Spleen (tissue), 7 donors: ENCODE measurements around a stretch of chr3.

- PRO-cap, 4 experiments = no peak in any of the 4 experiments
- RAMPAGE, long total RNA, 4 experiments = no peak in any of the 4 experiments
These were observed 68.3 kb downstream of the HES1 start for GRCh38 chr3:194203873-194205106.

DNA sequence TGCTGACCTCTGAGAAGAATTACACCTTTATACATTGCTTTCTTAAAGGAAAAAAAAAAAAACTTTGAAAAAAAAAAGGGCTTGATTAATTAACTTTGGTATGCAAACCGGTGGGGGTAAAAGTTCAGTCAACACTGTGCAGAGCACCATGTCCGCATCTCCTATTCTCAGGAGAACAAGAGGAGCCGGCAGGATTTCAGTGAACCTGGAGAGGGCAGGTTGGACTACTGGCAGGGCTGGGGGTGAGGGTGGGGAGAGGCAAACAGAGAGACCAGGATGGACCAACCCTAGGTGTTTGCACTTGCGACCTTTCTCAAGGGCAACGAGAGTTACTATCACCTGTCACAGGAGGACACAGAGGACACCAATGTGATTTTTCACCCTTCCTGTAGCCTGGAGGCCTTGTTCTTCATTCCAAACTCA, 89.7 kb downstream of the CPN2 start:
- PRO-cap, 4 experiments = no peak in any of the 4 experiments
- RAMPAGE, long total RNA, 4 experiments = no peak in any of the 4 experiments

GRCh38 chr3:194321943-194323147, 28.8 kb downstream of the CPN2 start:
- PRO-cap, 4 experiments = no peak in any of the 4 experiments
- RAMPAGE, long total RNA, 4 experiments = no peak in any of the 4 experiments

GRCh38 chr3:194330423-194331190, 20.5 kb downstream of the CPN2 start:
- PRO-cap, 4 experiments = no peak in any of the 4 experiments
- RAMPAGE, long total RNA, 4 experiments = no peak in any of the 4 experiments

GRCh38 chr3:194476005-194476486, 10.8 kb downstream of the ATP13A3 start:
- PRO-cap, 4 experiments = no peak in any of the 4 experiments
- RAMPAGE, long total RNA, 4 experiments = no peak in any of the 4 experiments

- PRO-cap, 4 experiments = peak in 4 of 4 experiments; most common plus-strand start chr3:194486097 (in 4); most common minus-strand start chr3:194486417 (in 1)
- RAMPAGE, long total RNA, 4 experiments = start-site peak on the minus strand in 1 of 4 experiments, at chr3:194486318-194486626 at its widest, 6 reads per replicate
These were observed 735 bp downstream of the ATP13A3 start for GRCh38 chr3:194485863-194486670.

- PRO-cap, 4 experiments = peak in 2 of 4 experiments; most common plus-strand start chr3:194487773 (in 1); most common minus-strand start chr3:194487760 (in 1)
- RAMPAGE, long total RNA, 4 experiments = no peak in any of the 4 experiments
These were observed 1.1 kb upstream of the ATP13A3 start for GRCh38 chr3:194487721-194488387.

DNA sequence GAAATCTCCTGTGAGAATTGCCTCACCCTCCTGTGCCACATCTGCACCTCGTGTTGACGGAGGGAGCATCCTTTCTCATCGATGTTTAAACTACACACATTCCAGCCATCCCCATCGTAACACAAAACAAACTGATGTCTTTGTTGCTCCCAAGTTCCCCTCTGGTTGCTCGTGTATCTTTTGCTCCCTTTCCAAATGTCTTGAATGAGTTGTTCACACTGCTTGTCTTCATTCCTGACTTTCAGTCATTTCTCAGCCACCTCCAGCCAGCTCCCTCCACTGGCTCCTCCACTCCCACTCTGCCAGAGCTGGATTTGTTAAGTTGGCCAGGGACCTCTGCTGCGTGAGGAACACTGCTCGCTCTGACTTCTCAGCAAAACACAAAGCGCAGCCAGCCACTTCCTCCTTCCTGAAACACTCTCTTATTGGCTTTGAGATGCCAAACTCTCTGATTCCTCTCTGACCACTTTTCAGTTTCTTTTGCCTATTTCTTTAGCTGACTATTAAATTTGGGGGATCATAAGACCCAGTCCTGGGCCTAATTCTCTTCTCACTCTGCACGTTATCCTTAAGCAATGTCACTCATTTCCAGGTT, 53.7 kb upstream of the ATP13A3 start:
- PRO-cap, 4 experiments = peak in 1 of 4 experiments; most common minus-strand start position 301 of the sequence (in 1)
- RAMPAGE, long total RNA, 4 experiments = no peak in any of the 4 experiments

DNA sequence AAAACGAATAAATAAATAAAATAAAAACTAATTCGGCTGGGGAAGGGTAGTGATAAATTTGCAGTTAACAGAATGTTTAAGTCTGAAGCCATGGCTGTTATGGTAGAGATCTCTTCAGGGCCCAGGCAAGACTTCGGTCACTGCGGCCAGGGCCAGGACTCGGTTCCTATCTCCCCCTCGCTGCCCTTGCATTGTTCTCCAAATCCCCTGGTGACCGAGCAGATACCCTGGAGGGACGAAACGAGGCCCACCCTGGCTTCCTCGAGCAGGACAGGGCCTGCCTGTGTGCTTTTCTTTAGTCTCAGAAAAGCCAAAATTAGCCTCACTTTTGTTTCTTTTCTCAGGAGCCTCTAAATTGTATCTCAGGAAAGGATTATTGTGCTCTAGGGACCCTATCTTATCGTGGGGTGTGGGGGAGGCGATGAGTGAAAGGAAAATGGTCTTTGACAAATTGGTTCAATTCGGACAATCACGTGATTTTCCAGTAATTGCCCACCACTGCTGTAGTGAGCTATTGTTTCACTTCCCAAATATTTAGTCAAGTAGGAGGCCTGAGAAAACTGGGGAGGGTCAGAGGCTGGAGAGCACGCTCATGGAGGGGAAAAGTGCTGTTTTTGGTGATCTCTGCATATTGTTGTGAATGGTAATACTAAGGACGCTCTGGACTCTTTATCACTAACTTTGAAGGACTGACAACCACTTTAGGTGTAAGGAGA, 61.7 kb downstream of the TMEM44 start:
- PRO-cap, 4 experiments = peak in 3 of 4 experiments; most common plus-strand start position 567 of the sequence (in 3)
- RAMPAGE, long total RNA, 4 experiments = no peak in any of the 4 experiments

- PRO-cap, 4 experiments = peak in 4 of 4 experiments; most common plus-strand start chr3:194686852 (in 2); most common minus-strand start chr3:194686585 (in 1)
- RAMPAGE, long total RNA, 4 experiments = no peak in any of the 4 experiments
These were observed 962 bp downstream of the FAM43A start for GRCh38 chr3:194686523-194687167.

- PRO-cap, 4 experiments = peak in 4 of 4 experiments; most common plus-strand start chr3:194769448 (in 4)
- RAMPAGE, long total RNA, 4 experiments = no peak in any of the 4 experiments
These were observed 83.7 kb downstream of the FAM43A start for GRCh38 chr3:194769243-194769897.

DNA sequence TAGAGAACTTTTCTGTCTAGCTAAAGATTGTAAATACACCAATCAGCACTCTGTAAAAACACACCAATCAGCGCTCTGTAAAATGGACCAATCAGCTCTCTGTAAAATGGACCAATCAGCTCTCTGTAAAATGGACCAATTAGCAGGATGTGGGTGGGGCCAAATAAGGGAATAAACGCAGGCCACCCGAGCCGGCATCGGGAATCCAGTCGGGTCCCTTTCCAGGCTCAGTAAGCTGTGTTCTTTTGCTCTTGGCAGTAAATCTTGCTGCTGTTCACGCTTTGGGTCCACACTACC, 154.9 kb downstream of the FAM43A start:
- PRO-cap, 4 experiments = peak in 3 of 4 experiments; most common plus-strand start position 200 of the sequence (in 3)
- RAMPAGE, long total RNA, 4 experiments = no peak in any of the 4 experiments

DNA sequence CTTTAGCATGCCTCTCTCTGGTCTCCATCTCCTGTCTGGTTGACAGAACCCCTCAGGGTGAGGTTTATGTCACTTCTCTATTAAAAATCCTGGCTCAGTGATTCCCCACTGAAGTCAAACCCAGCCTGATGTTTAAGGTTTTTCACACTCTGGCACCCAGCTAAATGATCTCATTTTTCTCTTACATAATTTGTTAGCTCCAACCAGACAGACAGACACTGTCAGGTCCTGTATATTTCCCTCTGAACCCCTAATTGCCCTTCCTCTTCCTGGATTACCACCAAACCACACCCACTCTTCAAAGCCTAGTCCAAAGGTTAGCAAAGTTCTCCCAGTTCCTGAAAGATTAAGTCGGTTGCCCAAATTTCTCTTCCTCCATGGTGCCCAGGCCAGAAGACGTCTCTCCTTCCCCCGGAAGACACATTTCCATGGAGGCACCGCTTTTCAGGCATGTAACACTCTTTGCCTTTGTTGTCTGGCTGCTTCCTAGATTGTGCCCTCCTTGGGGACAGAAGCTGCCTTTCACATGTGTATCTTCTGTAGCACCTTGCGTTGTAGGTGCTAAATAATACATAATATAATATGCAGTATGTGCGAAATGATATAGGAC, 169.3 kb downstream of the FAM43A start:
- PRO-cap, 4 experiments = no peak in any of the 4 experiments
- RAMPAGE, long total RNA, 4 experiments = no peak in any of the 4 experiments

GRCh38 chr3:194871517-194872489, 186.1 kb downstream of the FAM43A start:
- PRO-cap, 4 experiments = peak in 2 of 4 experiments; most common plus-strand start chr3:194872392 (in 2); most common minus-strand start chr3:194871654 (in 1)
- RAMPAGE, long total RNA, 4 experiments = no peak in any of the 4 experiments

- PRO-cap, 4 experiments = peak in 1 of 4 experiments; most common minus-strand start chr3:194940217 (in 1)
- RAMPAGE, long total RNA, 4 experiments = no peak in any of the 4 experiments
These were observed 254.4 kb downstream of the FAM43A start for GRCh38 chr3:194940051-194940537.

GRCh38 chr3:194976864-194977288, 291.2 kb downstream of the FAM43A start:
- PRO-cap, 4 experiments = peak in 4 of 4 experiments; most common plus-strand start chr3:194977182 (in 4); most common minus-strand start chr3:194976985 (in 1)
- RAMPAGE, long total RNA, 4 experiments = no peak in any of the 4 experiments

DNA sequence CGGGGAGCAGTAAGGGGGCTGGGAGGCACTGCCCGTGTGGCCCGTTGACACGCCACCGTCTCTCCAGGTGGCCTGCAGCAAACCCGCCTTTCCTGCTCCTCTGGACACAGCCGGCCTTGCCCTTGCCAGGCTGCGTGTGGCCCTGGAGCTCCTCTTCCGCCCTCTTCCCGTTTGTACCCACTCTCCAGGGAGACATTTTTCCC, 184.0 kb downstream of the XXYLT1 start:
- PRO-cap, 4 experiments = no peak in any of the 4 experiments
- RAMPAGE, long total RNA, 4 experiments = no peak in any of the 4 experiments

DNA sequence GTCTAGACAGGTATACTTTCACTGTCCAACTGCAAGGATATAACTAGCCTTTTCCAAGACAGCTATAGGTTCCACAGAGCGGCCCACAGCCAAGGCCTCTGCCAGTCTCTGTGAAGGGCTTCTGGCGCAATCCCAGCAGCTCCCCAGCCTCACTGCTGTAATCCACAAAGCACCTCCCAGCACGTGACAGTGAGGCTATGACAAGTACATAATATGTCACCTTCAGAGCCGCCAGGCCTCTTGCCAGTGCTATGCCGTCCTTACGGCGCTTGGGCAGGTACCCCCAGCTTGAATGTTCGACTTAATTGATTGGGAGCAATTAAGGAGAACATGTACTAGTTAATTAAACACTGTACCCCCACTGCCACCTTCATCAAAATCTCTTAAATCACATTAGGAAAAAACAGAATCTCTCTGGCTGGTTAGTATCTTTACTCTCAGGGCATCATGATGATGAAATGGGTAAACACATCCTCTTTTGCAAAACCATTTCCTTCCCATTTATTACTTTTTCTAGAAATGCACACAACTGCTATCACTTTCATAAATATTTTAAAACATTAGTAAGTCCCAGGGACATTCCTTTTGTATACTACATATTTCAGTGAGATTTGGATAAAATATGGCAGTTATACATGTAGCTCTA, 169.9 kb downstream of the XXYLT1 start:
- PRO-cap, 4 experiments = peak in 2 of 4 experiments; most common plus-strand start position 186 of the sequence (in 1); most common minus-strand start position 123 of the sequence (in 1)
- RAMPAGE, long total RNA, 4 experiments = no peak in any of the 4 experiments

DNA sequence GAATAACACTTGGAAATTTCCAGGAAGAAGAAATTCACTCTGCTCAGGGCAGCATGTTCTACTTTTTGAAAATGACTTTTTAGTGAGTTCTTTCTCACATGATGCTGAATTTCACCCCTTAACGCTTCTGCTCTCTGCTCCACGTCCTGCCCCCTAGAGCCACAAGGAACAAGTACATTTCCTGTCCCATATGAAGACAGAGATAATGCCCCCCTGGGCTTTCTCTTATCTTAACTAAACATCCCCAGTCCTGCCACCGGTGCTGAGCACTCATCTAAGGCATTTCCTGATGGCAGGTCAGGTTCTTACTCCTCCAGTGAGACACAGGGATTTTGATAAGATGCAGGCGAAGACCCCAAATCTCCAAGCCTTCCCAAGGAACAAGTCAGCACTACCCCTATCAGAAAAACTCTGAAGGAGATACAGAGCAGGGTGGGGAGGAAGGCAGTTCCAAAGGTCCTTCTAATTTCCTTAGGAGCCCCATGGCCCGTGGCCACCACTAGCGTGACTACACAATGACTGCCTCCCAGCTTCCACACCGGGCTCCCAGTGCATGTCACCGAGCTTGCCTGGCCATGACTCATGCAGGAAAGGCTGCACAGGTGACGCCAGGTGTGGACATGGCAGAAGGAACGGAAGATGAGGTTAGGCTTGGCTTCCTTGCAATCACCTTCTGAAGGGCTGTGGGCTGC, 152.9 kb downstream of the XXYLT1 start:
- PRO-cap, 4 experiments = no peak in any of the 4 experiments
- RAMPAGE, long total RNA, 4 experiments = no peak in any of the 4 experiments

GRCh38 chr3:195151716-195152402, 119.1 kb downstream of the XXYLT1 start:
- PRO-cap, 4 experiments = no peak in any of the 4 experiments
- RAMPAGE, long total RNA, 4 experiments = no peak in any of the 4 experiments